Choroid plexus epithelial cell (primary cell): ENCODE measurements around a stretch of chr18.

- RRBS = 2% methylated on average over 22 of the region's 58 CpGs
These were observed 674 bp downstream of the ZNF236 start for GRCh38 chr18:76822943-76823519.

GRCh38 chr18:76875256-76875884, 53.0 kb downstream of the ZNF236 start:
- RRBS = no CpG with 5 or more reads among the region's 12 CpGs

- RRBS = no CpG with 5 or more reads among the region's 16 CpGs
These were observed 149.4 kb downstream of the MBP start for GRCh38 chr18:76983087-76983696.

DNA sequence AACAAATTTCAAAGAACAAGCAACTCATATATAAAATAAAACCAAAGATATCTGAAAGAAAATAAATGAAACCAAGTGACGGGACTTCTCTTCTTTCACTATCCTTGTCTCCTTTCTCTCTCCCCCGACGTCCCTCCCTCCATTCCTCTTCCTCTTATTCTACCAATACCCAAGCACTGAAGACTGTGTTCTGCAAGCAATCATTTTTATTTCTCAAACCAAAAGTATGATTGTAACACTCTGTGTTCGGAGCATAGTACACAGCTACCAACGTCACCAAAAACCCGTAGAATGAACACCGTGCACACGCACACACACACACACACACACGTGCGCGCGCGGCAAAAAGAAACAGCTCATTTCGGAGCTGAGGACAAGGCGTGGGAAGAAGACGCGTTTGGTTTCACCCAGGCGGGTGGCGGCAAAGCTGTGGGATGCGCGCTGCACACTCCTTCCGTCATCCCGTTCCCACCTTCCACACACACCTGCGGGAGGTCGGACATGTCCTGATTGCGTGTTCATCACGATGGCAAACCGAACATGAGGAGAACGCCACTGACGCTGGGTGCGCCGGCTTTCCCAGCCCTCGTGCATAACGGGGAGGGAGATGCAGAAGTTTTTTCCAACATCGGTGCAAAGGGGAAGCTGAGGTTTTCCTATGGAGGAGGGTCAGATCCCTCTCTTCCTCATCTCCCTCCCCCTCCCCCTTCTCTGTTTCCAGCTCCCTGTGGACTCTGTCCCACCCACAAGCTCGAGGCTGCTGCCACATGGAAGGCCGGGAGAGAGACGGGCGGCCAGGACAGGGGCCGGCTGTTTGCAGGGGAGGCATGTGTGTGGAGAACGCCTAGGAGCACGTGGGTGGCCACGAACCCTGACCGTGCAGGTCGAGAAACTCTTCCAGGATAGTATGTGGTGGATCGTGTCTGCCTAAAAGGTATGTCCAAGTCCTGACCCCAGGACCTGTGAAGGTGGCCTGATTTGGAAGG, 20.4 kb downstream of the MBP start:
- RRBS = no CpG with 5 or more reads among the region's 46 CpGs

GRCh38 chr18:77140608-77141300, 8.2 kb upstream of the MBP start:
- RRBS = no CpG with 5 or more reads among the region's 6 CpGs

DNA sequence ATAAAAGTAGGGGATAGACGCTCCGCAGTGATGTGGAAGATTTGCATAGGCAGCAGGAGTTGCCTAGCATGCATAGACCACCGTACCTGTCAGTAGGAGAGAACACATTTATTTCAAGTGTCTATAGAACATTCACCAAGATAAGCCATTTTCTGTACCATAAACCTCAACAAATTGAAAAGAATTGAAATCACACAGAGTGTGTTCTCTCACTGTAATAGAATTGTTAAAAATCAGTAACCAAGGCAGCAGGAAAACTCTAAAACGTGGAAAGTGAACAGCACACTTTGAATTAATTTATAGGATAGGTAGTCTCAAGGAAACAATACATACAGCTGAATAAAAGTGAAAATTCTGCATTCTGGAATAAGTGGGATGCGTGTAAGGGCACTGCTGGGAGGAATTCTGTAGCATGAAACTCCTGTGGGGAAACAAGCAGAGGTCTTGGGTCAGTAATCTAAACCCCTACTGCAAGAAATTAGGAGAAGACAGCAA, 78.1 kb downstream of the ATP9B start:
- RRBS = no CpG with 5 or more reads among the region's 5 CpGs

- RRBS = no CpG with 5 or more reads among the region's 1 CpG
These were observed 85.1 kb downstream of the ATP9B start for GRCh38 chr18:79154330-79154574.

GRCh38 chr18:79252241-79252859, 143.4 kb upstream of the NFATC1 start:
- RRBS = no CpG with 5 or more reads among the region's 9 CpGs

- RRBS = no CpG with 5 or more reads among the region's 22 CpGs
These were observed 9.9 kb downstream of the NFATC1 start for GRCh38 chr18:79405525-79406188.

DNA sequence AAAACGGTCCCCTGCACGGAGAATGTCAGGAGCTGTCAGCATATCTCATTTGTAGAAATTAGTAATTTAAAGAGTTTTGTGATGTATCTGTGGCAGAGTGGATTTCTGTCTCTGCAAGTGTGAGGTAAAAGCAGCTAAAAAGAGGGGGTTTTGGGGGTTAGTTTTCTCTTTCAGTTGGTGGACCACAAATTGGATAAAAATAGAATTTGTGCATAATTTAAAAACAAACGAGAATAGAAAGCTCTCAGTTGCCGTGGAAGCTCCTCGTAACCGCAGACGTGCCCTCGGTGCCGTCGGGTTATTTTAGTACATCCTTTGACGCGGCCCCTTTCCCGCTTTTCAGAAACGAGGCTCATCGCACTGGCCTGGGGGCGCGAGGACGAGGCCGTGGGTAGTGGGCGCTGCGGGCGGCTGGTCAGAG, 40.1 kb downstream of the NFATC1 start:
- RRBS = no CpG with 5 or more reads among the region's 22 CpGs

DNA sequence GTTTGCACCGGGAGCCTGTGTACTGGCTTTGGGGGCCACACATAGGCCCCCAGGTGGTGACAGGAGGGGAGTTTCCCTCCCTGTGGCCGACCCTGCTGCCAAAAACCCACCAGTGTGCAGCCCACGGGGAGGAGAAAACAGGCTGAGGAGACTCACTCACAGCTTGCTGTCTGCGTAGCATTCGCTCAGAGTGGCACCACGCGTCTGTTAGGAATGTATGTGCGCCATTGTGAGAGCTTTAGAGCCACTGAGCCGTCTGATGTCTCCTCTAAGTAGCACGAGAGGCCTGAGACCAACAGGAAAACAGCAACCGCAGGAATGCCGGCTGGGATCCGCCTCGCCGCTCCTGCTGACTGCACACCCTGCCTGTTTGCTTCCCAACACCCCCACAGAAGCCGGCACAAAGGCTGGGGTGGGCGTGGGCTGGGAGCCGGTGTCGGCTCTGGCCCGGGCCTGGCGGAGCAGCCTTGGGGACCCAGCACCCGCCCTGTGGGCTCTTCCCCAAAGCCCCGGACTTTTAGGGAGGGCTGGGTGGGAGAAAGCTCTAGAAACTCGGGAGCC, 89.4 kb downstream of the NFATC1 start:
- RRBS = 4% methylated on average over 11 of the region's 24 CpGs

GRCh38 chr18:79575928-79576643, 103.5 kb upstream of the CTDP1 start:
- RRBS = 7% methylated on average over 3 of the region's 37 CpGs

GRCh38 chr18:79624569-79624783, 55.1 kb upstream of the CTDP1 start:
- RRBS = no CpG with 5 or more reads among the region's 2 CpGs

DNA sequence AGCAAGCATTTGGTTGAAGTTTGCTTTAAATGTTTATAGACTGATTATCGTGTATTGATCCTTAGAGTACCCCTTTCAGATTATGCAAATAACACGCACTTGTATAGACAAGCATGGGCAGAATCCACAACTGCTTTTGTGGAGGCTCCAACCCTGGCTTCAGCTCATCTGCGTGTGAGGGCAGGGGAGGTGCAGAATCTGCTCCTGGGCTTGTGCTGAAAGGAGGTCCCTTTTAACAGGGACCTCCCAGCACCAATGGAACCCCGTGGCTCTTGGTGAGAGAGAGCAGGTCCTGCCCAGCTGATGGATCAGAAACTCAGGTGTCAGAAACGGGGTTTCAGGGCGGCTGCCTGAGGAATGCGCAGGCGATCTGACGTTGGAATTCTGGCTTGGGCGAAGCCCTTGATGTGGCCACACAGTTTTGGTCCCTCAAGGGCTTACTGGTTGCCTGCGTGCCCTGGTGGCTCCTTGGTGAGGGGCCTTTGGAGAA, 3.7 kb downstream of the CTDP1 start:
- RRBS = no CpG with 5 or more reads among the region's 11 CpGs

GRCh38 chr18:79684020-79684633, 4.5 kb downstream of the CTDP1 start:
- RRBS = no CpG with 5 or more reads among the region's 19 CpGs

GRCh38 chr18:79714501-79715433, 35.2 kb downstream of the CTDP1 start:
- RRBS = no CpG with 5 or more reads among the region's 62 CpGs

GRCh38 chr18:79787927-79788426, 9.8 kb upstream of the KCNG2 start:
- RRBS = 3% methylated on average over 50 of the region's 76 CpGs

GRCh38 chr18:79856127-79856473, 58.4 kb downstream of the KCNG2 start:
- RRBS = no CpG with 5 or more reads among the region's 9 CpGs

- RRBS = 68% methylated on average over 6 of the region's 64 CpGs
These were observed 35.9 kb downstream of the SLC66A2 start for GRCh38 chr18:79915191-79916241.

GRCh38 chr18:79924536-79925732, 26.5 kb downstream of the SLC66A2 start:
- RRBS = no CpG with 5 or more reads among the region's 28 CpGs